SK-N-DZ (cell line): Measurements from ENCODE around the gene TEX51.

DNA sequence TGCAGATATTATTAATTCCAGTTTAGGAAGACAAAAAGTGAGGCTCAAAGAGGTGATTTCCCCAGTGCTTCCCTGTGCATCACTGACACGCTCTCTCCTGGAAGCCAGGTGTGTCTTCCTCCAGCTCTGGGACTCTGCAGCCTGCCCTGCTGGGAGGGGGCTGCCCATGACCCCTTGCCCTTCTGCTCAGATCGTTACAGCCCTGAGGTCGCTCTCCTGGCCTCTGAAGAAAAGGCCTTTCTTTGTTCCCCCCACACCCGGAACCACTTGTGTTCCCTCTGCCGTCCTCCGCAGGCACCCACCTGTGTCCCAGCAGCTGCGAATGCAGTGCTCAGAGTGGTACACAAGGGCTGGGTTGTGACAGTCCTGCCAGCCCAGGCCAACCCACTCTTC, 9.8 kb downstream of the GYPC start:
RAMPAGE:
- cytosol, long total RNA = no peak
- nucleus, long total RNA = no peak

RAMPAGE:
- cytosol, long total RNA = no peak
- nucleus, long total RNA = no peak
Observed at GRCh38 chr2:126898736-126898977, at the start of gene TEX51. TEX51 (plus strand) TSS chr2:126898890.

GRCh38 chr2:127070602-127071117, 36.3 kb downstream of the BIN1 start:
RAMPAGE:
- cytosol, long total RNA = no peak
- nucleus, long total RNA = no peak

RAMPAGE:
- cytosol, long total RNA = no peak
- nucleus, long total RNA = no peak
Observed at GRCh38 chr2:127076496-127077612, 30.1 kb downstream of the BIN1 start.

RAMPAGE:
- cytosol, long total RNA = no peak
- nucleus, long total RNA = no peak
Observed at GRCh38 chr2:127081563-127082456, 25.1 kb downstream of the BIN1 start.

DNA sequence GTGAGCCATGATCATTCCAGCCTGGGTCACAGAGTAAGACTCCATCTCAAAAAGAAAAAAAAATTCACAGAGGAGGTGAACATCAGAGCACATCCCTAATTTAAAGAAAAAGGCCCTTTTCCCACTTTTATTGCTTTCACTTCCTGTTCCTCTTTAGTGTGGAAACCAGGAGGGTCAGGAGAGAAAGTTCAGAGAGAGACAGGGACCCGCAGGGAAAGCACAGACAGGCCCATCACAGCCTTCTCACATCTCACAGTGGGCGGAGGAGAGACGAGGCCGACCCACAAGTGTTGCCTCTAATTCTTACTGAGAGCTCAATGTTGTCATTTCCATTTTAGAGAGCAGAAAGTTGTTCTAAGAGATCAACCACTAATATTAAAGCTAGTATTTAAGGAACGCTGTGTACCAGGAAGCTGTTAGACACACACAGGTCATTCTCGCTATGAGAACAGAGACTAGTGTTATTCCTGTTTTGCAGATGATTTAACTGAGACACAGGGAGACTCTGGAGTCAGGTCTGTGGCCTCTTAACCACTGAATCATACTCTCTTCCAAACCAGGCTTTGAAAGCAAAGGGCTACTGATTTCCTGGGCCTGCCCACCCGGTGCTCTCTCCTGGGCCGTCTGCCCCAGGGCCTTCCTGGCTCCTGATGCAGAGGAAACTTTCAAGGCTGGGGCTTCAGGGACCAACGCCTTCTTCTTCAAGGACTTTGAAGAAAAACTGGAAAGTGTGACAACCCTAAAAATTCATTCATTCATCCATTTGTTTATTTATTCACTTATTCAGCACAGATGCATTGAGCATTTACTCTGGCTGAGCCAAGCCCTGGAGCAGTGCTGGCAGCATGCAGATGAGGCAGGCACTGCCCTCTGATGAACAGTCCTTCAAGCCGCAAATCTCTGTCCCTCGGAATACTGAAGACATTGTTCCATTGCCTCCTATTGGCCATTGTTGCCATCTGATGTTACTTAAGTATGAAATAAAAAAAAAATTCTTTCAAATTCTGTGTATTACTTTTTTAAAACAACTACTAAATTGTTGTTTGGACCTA, 37.1 kb upstream of the BIN1 start:
RAMPAGE:
- cytosol, long total RNA = no peak
- nucleus, long total RNA = no peak

DNA sequence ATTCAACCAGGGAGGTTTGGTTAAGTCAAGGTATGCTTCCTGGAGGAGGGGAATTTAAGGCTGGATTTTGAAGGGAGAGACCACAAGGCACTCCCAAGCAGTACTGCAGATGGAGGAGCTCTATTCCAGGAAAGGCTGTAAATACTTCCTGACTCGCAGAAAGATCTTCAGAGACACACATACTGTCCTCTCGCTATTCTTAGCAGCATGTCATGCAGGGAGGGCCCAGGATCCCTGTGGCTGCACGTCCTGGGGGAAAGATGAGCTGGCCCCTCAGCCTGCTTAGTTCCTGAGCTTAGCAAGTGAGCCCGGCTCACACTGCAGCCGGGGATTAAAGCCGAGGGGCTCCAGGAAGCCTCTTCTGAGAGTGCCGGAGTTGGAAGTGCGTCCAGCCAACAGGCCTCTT, 40.1 kb upstream of the BIN1 start:
RAMPAGE:
- cytosol, long total RNA = no peak
- nucleus, long total RNA = no peak

RAMPAGE:
- cytosol, long total RNA = no peak
- nucleus, long total RNA = no peak
Observed at GRCh38 chr2:127218629-127218994, 1.5 kb downstream of the CYP27C1 start.

GRCh38 chr2:127365308-127366377, 22.1 kb downstream of the MAP3K2 start:
RAMPAGE:
- cytosol, long total RNA = no peak
- nucleus, long total RNA = no peak

RAMPAGE:
- cytosol, long total RNA = no peak
- nucleus, long total RNA = no peak
Observed at GRCh38 chr2:127454885-127455534, 36.8 kb downstream of the PROC start.

GRCh38 chr2:127525315-127525889, 887 bp downstream of the IWS1 start:
RAMPAGE:
- cytosol, long total RNA = no peak
- nucleus, long total RNA = no peak

GRCh38 chr2:127620621-127621216, 25.2 kb upstream of the GPR17 start:
RAMPAGE:
- cytosol, long total RNA = no peak
- nucleus, long total RNA = no peak

GRCh38 chr2:127637384-127638260, 8.3 kb upstream of the GPR17 start:
RAMPAGE:
- cytosol, long total RNA = no peak
- nucleus, long total RNA = no peak

GRCh38 chr2:127703296-127703761, 2.0 kb downstream of the SFT2D3 start:
RAMPAGE:
- cytosol, long total RNA = no peak
- nucleus, long total RNA = no peak

DNA sequence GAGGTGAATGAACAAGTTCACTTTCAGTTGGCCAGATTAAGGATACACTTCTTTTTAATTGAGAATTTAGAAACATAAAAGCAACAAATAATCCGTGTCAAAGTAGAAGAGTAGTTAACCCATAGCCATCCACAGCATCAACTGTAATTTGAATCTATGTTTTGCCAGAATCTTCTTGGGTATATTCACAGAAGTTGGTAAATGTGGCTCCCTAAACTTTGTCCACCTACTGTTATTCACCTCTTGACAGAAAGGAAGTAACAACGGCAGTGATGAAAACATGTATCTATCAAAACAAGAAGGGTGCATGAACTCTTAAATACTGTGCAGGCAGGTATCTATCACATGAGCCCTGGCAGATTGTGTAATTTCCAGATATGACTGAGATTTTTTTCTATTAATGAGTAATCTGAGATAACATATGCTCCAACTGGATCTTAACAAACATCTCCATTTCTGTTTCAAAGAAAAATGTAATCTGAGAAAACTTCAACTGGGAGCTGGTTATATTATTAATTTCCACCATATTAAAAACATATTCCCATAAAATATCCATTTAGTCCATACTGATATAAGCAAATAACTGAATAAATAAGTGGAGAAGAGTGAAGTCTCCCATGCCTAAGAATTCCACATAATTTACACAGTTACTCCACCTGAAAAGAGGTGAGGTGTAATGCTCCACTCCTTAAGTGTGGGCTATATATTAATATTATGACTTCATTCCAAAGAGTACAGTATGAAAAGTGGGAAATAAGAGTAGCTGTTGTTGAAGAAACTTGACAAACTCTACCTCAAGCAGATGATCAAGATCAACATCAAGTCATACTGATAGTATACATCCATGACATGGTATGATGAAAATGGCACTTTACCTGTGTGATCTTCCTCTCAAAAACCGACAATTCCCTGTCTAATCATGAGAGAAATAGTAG, 36.7 kb downstream of the SFT2D3 start:
RAMPAGE:
- cytosol, long total RNA = no peak
- nucleus, long total RNA = no peak

DNA sequence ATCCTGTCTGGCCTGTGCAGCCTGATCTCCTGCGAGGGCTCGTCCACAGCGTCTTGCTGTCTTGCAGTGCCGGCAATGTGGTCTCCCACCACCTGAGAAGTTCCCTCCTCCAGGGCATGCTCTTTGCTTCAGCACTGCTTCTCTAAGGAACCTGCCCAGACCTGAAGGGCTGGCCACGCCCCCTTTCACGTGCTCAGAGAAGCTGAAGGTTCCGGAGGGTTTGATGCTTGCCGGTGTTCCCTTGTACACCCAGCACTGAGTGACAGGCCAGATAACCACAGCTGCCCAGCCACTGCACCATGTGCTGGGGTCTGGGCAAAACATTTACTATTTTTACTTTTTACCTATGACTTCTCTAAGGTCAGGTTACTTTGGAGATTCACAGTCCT, 1.7 kb upstream of the POLR2D start:
RAMPAGE:
- cytosol, long total RNA = no peak
- nucleus, long total RNA = no peak

DNA sequence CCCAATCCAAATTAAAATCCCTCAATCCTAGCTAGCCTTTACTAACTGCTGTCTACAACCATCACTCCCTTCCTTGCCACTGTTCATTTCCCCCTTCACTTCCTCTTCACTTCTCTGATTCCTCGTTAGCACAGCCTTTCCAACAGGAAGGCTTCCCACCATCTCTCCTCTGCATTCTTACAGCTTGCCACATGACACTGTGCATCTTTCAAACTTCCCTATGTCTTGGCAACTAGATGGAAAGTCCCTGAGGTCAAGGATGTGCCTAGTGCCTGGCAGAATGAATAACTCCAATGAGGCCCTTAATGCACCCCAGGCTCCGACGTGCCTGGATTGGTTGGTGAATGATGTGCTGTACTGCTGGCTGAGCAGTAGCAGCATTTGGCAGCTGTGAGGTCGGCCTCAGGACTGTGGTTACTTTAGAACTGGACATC, 15.1 kb downstream of the SAP130 start:
RAMPAGE:
- cytosol, long total RNA = no peak
- nucleus, long total RNA = no peak

DNA sequence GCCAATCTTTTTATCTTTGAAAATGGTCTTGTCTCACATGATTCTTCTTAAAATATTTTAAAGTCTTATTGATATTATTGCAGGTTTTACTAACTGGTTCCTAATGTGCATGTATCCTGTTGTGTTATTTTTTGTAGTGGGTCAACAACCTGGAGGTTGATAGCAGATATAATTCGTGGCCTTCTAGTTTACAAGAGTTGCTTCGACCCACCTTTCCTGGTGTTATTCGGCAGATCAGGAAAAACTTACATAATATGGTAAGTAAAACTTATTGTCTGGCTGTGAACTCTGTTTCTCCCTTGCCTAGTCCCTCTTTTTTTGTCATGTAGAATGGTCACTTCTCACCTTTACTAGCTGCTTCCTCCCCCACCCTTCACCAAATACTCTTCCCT, 42.0 kb downstream of the UGGT1 start:
RAMPAGE:
- cytosol, long total RNA = no peak
- nucleus, long total RNA = no peak

DNA sequence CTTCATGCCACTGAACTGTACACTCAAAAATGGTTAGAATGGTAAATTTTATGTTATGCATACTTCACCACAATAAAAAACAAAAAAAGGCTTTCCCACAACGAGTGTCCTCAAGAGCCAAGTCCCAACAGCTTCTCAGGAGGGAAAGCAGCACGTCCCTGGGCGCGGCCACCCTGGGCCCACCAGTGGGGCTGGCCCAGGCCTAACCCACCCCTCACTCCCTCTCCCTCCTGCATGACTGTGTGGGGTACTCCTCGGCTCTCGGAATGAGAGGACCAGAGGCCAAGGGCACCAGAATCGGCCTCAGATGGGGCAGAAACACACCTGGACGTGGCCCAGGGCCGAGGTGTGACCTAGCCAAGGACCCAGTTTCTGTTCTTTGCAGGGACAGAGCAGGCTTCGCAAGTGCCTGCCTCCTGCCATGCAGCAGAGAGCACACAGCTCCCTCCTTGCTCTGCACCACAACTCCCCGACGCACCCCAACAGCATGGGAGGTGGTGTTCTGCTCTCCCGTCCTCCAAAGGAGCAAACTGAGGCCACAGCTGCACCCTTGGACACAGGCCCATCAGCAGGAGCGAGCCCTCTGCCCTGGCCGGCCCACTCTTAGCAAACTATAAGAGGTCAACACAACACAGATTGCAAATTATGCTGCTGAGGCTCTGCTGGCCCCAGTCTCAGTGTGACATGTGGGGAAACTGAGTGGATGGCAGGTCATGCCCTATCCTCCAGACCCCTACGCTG, 19.7 kb downstream of the HS6ST1 start:
RAMPAGE:
- cytosol, long total RNA = no peak
- nucleus, long total RNA = no peak

RAMPAGE:
- cytosol, long total RNA = no peak
- nucleus, long total RNA = no peak
Observed at GRCh38 chr2:128638782-128639254, 320.1 kb upstream of the HS6ST1 start.